Bronchus (tissue), 1 donor: ENCODE results near the genes BANP, ZC3H18 and RNF166.

GRCh38 chr16:87925158-87925858, 11.0 kb downstream of the CA5A start:
- PRO-cap: bidirectional peak, plus-strand start at chr16:87925676, minus-strand start at chr16:87925450

GRCh38 chr16:87932318-87933174, 3.8 kb downstream of the CA5A start:
- PRO-cap: no peak

DNA sequence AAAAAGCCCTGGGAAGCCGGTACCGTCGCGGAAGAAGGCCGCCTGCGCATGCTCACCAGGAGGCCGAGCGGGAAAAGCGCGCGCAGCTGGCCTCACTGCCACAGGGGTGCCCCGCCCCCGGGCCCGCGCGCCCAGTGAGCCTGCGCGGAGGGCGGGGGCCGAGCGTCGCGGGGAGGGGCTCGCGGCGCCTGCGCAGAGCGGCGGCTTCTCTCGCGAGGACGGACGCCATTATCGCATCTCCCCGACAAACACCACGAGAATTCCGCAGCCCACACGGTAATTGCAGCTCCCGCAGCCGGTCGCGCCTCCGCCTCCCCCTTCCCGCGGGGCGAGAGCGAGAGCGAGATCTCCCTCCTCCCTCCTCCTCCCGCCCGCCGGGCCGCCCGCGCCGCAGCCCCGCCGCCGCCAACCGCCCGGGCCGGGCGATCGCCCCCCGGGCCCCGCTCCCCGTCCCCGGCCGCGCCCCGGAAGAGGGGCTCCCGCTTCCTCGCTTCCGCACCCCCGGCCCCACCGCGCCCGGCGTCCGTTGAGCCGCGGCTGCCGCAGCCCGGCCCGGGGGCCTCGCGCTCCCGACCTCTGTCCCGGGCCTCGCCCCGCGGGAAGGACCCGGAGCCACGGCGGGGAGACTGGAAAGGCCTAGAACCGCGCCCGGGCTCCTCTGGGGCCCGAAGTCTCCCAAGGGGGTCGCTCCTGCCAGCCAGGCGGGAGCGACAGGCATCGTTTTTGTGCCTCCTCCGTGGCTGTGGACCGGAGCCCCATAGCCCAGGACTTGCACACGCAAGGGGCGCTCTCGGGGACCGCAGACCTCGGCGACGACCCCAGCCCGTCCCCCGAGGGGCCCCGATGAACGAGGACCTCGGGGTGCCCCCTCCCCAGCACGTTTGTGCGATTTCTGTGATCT, at the start of gene BANP:
Gene BANP, plus strand, starts transcription at position 195 of the 901 bp plus-strand sequence.
- PRO-cap: bidirectional peak, plus-strand start at position 318 of the sequence, minus-strand start at position 108 of the sequence

DNA sequence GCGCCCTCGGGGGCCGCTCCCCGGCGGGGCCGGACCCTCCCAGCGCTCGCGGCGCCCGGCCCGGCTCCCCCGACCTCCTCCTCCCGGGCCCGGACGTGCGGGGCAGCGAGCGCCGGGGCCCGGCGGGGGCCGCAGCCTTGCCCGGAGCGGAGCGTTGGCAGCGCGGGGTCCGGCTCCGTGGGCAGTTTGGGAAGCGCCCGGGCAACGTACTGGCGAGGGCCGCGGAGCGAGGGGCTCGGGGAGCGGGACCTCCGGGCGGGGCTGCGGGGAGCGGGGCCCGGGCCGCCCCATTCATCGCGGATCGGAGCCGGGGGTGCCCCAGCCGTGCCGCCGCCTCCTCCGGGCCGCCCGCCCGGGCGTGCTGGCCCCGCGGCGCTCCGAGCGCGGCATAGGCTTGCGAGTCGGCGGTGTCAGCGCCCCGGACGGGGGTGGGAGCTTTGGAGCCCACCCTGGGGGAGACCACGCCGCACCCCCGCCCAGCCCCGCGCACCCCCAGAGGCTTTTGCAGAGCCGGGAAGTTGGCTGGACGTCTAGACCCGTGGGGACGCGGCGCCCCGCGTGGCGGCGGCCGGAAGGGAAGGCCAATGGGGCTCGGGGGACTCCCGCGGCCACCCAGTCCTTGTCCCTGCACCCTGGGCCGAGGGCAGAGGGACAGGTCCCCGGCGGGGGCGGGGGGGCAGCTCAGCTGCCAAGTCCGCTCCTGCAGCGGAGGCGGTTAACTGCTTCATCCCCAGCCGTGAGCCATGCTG, 783 bp downstream of the ZNF469 start:
- PRO-cap: no peak

DNA sequence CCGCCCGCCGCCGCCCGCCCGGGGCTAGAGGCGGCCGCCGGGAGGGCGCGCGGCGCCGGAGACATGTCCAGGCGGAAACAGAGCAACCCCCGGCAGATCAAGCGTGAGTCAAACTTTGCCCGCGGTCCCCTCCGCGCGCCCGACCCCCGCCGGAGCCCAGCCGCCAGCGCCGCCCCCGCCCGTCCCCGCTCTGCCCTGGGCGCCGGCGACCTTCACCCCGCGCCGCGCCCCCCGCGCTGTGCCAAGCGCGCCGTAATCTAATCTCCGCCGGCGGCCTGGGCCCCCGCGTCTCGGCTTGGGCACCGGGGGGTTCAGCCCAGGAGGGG, 459 bp downstream of the ZFPM1 start:
- PRO-cap: no peak

GRCh38 chr16:88467777-88468003, 14.6 kb downstream of the ZFPM1 start:
- PRO-cap: no peak

DNA sequence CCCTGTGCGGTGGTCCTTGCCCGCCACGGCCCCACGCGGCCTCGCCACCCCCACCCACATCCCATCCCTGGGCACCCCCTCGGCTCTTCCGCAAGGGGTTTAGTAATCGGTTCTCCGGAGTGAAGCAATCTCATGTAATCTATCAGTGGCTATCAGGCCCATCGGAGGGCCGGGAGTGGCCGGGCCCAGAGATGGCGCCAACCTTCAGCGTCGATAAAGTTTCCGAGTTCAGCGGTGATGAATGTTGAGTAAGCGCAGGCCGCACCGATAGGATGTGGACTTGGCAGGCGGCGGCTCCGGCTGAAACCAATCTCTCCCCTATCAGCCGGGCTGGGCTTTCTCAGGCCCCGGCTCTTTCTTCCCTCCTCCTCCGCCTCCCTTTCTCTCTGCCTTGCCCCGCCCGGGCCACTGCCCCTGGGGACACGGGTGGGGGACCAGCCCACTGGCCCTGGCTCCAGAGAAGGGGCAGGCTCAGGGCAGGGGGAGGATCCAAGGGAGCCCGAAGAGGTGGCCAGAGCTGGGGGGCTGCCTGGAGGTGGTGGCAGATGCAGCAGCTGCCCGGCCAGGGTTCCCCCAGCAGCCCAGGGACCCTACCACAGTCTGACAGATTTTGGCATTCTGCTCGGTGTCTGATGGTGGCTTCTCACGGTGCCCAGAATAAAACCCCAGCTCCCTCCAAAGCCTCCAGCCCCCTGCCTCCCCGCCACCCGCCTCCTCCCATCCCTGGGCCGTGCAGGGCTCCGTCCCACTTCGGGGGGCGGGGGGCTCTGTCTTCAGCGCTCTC, 20.9 kb downstream of the ZFPM1 start:
- PRO-cap: no peak

DNA sequence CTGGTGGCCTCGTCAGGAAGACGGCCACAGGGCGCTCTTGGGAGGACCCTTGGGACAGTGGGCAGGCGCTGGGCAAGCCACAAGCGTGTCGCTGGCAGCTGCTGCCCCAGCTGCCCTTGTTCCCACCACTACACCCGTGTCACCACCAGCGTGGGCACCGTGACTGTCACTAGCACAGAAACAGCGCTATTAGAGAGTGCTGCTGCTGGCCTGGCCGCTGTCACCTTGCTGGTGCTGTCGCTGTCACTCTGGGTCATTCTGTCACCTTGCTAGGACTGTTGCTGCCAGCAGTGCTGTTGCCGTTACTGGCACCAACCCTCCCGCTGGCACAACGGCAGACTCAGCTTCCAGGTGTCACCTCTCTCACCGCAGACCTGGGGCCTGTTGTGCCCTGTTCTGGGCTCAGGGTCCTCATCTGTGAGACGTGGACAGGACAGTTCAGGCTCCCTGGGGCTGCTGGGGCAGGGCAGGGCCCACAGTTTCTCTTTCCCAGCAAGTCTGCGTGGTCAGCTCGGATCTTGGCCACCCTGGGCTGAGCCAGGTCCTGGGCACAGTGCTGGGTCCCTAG, 47.3 kb downstream of the ZFPM1 start:
- PRO-cap: no peak

DNA sequence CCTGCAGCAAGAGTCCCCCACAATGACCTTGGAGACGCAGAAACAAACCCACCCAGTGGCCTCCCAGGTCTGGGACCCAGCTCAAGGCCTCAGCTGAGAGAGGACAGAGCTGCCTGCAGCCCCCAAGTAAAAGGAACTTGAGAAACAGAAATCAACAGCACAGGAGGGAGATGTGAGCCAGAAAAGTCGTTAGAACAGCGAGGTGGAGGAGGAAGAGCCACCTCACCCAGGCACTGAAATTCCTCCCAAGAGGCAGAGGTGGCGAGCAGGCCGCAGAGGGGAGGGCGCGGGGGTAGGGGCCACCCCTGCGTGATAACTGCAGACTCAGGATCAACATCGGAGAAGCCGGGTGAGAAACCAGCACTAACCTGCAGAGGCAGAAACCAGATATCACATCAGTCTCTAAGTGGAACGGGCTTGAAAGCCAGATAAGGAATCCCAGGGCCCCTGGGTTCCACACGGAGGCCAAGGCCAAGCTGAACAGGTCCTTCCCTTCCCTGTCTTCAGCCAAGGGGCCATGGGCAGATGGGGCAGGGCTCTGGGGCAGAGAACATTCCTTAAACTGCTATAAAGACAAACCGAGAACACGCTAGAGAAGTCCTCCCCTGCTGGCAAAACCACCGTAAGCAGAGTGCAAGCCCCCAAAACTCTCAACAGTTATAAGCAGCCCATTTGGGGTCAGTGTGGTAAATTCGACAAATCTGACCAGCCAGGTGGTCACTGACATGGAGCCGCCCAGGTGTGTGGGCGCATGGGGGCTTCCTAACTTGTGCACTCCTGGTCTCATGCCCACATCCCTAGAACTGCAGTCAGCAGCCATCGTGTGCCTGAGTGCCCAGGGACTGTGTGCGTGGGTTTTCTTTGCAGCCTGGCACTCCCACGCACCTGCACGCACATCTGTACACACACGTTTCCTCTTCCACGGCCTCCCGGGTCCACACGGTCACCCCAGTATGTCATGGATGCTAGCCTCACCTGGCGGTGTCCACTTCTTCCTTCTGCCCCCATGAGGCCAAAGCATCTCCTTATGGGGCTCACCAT, 39.2 kb upstream of the ZC3H18 start:
- PRO-cap: no peak

DNA sequence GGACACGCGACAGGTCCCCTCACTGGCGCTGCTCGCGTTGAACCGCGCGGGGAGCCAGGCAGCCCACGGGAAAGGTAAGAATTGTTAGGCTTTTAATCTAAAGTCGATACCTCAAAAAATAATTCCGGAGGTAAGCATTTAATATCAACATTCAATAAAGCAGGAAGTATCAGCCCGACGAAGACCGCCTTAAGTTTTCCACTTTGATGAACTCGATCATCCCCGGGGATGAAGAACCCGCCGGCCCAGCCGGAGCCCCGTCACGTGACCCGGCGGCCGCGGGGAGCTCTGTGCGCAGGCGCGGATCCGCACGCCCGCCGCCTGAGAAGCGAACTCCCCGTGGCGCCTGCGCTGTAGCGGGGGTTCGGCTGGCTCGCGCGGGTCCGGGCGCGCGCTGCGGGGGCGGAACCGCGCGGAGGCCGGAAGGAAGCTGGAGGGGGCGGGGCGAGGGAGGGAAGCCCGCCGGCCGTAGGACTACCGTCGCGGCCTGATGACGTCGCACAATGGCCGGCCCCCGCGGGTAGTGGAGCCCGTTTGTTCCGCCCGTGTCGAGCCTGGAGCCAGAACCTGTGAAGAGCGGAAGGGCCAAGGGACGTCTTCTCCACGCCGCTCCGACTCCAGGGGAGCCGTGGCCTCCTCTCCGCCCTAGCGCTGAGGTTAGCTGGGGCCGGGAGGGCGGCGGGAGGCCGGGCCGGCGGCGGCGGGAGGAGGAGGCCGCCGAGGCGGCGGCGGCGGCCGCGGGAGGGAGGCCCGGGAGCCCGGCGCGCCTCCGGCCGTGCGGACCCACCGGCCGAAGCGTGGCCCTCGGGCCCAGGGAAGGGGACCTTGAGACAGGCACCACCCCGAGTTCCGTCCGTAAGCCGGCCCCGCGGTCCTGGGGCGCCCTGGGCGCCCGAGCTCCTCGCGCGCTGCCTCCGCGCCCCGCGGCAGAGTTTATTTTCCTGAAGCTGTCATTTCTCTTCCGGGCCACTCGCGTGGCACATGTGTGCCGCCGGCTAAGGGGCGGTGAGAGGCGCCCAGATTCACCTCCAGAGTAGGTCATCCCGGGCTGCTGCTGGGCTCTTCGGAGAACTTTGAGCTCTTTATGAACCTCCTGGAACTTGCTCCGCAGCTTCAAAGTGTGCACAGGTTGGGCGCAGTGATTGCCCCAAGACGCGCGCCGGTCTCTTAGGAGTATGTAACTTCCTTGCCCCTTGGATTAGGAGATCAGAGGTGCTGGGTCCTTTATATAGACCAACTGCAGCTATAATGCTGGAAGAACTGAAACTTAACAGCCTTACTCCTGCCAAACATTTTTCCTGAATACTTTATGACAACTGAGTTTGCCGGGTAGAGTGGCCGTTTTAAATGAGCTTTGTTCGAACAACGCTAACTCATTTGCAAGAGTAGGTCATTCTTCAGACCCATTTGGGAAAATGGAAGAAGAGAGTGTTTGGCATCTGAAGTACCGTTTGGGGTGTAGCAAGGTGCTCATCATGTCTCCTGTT, at the start of gene ZC3H18:
Gene ZC3H18, plus strand, starts transcription at position 493 of the 1,487 bp plus-strand sequence.
- PRO-cap: bidirectional peak, plus-strand start at position 503 of the sequence, minus-strand start at position 266 of the sequence; unidirectional peak, minus-strand start at position 910 of the sequence

GRCh38 chr16:88576829-88578039, 7.0 kb downstream of the ZC3H18 start:
- PRO-cap: no peak

GRCh38 chr16:88591965-88592256, 21.7 kb downstream of the ZC3H18 start:
- PRO-cap: no peak

DNA sequence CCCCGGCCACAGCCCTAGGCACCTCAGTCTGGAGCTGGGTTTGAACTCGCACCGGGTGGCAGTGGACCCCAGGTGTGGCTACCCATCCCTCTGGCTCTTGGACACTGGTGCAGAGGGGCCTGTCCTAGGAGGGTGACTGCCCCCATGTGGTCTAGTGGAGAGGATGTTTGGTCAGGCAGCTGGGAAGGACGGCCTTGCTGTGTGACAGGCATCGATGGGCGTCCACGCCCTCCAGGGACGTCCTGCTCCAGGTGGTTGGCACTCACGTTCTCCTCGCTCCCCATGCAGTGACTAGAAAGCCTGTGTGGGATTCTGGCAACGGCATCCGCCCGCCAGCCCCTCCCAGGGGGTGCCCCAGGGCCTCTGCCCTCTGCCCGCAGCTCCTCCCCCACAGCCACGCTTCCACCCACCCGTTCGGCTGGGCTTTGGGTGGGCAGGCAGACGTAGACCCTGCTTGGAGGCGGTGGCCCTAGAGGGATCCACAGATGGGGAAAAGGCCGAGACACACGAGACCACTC, 4.8 kb upstream of the IL17C start:
- PRO-cap: no peak

GRCh38 chr16:88634068-88635109, 4.0 kb upstream of the IL17C start:
- PRO-cap: bidirectional peak, plus-strand start at chr16:88634526, minus-strand start at chr16:88634467; bidirectional peak, plus-strand start at chr16:88634996, minus-strand start at chr16:88634909

DNA sequence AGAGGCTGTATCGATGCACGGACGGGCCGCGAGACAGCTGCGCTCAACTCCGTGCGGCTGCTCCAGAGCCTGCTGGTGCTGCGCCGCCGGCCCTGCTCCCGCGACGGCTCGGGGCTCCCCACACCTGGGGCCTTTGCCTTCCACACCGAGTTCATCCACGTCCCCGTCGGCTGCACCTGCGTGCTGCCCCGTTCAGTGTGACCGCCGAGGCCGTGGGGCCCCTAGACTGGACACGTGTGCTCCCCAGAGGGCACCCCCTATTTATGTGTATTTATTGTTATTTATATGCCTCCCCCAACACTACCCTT, 1.5 kb downstream of the IL17C start:
- PRO-cap: no peak

GRCh38 chr16:88665273-88665809, 2.5 kb upstream of the MVD start:
- PRO-cap: no peak

GRCh38 chr16:88691769-88692613, 5.7 kb upstream of the SNAI3 start:
- PRO-cap: no peak

GRCh38 chr16:88702241-88702920, 3.8 kb downstream of the RNF166 start:
- PRO-cap: no peak

GRCh38 chr16:88705635-88706636, at the start of gene RNF166:
TSS of gene RNF166 (minus strand) at chr16:88706408.
- PRO-cap: bidirectional peak, plus-strand start at chr16:88706473, minus-strand start at chr16:88706382

GRCh38 chr16:88706637-88707203, 417 bp downstream of the CTU2 start:
- PRO-cap: no peak